Prostate gland (tissue), 2 donors: ENCODE measurements around a stretch of chr18.

DNA sequence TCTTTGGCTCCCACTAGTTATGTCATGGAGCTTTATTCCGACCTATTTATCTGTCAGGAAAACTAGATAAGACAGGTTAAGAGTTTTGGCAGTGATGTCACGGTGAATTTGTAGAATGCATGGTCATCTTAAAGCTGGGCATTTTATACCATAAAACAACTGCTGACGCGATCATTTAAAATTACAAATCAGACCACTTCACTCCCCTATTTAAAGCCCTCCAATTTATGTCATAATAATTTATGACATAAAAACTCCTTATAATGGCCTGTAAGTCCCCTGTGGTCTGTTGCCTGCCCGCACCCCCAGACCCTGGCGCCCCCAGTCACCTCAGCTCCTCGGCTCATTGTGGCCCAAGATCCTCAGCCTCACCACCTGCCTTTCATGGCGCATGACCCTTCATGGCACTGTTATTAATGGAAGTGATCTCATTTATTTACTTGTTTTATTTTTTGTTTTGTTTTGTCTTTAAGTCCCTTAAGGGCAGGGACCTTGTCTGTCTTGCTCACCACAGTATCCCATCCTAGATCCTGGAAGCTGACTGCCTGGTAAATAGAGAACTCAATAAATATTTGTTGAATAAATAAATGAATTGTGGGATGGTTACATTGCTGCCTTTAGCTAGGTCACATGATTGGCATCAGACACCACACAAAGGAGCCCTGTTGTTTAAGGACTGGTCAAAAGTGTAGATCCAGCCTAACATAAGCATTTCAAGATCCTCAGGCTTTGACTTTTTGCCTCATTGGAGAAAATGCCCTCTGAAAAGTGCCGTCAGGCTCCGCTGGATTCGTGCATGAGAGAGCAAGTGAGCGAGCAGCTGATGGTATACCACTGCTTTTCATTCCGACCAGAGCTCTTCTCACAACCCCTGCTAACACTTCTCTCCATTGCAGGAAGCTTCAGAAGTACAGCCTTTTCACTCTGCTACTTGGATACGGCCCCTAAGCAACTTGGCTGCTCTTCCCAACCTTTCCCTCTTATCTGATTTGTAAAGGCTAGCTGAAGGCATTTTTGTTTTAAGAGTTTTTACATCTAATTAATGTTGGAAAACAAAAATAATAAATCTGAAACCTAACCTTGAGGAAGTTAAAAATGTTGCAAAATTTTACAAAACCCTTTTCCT, 1.1 kb upstream of the ZNF24 start:
- PRO-cap: bidirectional peak, plus-strand start at position 683 of the sequence, minus-strand start at position 539 of the sequence
- RAMPAGE, long total RNA, 2 experiments: no peak in any of the 2 experiments

DNA sequence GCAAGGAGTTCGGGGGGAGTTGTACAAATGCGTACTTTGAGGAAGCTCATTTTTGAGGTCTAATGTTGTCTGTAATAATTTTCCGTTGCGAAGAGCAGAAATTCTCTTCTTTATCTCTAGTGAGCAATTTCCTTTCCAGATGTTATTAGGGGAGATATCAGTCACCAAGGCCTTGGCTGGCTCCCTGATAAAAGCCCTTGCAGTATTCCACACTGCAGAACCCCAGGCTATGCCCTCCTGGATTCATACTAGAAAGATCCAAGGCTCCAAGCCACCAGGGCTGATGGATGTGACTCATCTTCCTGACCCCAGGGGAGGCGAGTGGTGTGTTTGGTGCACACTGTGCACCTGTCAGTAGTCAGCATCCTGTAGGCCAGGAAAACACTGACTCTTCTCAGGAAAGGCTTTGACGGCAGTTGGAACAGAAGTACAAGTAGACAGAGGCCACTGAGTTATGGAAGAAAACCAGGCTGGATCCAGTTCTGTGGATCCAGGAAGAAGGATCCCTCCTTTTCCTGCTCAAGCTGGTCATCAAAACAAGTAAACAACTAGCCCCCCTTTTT, 34.6 kb downstream of the INO80C start:
- PRO-cap: no peak
- RAMPAGE, long total RNA, 2 experiments: no peak in any of the 2 experiments

- PRO-cap: no peak
- RAMPAGE, long total RNA, 2 experiments: no peak in any of the 2 experiments
Observed at GRCh38 chr18:35477922-35478980, 19.5 kb downstream of the INO80C start.

GRCh38 chr18:35491168-35492082, 6.3 kb downstream of the INO80C start:
- PRO-cap: no peak
- RAMPAGE, long total RNA, 2 experiments: no peak in any of the 2 experiments

GRCh38 chr18:35496669-35497468, 891 bp downstream of the INO80C start:
- PRO-cap: no peak
- RAMPAGE, long total RNA, 2 experiments: no peak in any of the 2 experiments

DNA sequence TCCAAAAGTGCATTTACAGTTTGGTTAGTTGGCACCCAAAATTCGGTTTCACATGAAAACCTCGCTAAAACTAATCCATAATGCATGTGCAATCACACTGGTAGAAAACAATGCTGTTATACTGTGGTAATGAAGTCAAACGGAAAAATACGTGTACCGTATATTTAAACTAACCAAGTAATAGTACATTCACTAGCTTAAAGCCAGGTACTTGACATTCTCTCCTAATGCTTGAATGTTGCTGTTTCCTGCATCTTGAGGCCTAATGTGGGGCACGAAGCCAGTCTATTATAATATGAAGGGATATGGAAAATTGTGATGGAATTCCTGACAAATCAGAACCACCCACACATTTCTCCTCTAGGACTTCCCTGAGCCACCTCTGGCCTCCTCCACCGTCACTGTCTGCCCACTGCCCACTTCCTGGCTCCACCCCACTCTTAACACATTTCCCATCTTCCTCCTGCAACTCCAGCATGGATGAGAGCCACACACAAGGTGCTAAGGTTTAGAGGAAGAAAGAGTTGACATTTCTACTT, 18.9 kb upstream of the INO80C start:
- PRO-cap: no peak
- RAMPAGE, long total RNA, 2 experiments: no peak in any of the 2 experiments

GRCh38 chr18:35610079-35610686, 28.6 kb downstream of the GALNT1 start:
- PRO-cap: no peak
- RAMPAGE, long total RNA, 2 experiments: no peak in any of the 2 experiments

DNA sequence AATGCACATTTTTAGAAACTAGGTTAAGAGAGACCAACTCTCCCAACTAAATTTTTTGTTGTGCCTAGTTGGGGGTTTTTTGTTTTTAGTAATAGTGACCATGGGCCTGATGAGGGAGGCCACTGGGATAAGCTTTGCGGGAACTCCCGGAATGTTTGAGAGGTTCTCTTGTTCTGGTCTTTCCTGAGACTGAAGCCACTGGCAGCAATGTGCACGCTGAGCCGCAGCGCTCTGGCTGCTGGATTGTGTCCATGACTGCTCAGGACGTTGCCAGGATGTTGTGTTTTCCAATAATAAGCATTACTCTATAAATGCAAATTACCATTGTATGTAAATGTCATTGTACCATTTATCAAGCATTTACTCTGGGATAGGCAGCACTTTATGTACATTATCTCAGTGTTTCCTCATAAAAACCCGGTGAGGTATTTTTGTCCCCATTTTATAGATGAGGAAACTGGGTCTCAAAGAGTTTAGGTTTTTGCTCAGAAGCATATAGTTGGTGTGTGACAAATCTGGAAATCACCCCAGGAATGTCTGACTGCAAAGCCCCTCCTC, 126.2 kb downstream of the GALNT1 start:
- PRO-cap: no peak
- RAMPAGE, long total RNA, 2 experiments: no peak in any of the 2 experiments

DNA sequence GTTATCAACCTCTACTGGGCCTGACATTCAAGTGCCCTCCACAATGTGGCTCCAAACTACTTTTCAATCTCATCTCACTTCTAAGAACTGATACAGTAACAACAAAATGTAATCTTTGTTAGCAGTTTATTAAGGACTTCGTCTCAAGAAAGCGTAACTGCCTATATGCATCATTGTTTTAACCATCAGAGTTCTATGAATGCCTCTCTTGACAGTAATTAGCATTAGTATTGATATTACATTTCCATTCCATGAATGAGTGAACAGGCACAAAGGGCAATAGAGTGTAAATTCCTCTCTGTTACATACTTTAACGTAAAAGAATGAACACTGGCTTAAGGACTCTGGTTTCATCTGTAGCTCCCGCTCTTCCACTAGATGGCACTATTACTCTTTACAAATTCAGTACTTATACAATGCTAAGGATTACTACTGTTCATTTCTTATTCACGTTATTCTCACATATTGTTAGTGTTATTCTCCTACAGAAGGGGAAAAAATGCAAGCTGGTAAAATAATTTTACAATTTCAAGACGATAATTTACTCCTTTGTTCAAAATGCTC, 45.1 kb downstream of the C18orf21 start:
- PRO-cap: no peak
- RAMPAGE, long total RNA, 2 experiments: no peak in any of the 2 experiments

GRCh38 chr18:36160822-36161340, 26.4 kb upstream of the MOCOS start:
- PRO-cap: no peak
- RAMPAGE, long total RNA, 2 experiments: no peak in any of the 2 experiments

GRCh38 chr18:36176558-36177378, 10.5 kb upstream of the MOCOS start:
- PRO-cap: no peak
- RAMPAGE, long total RNA, 2 experiments: no peak in any of the 2 experiments

GRCh38 chr18:36219542-36219900, 32.2 kb downstream of the MOCOS start:
- PRO-cap: no peak
- RAMPAGE, long total RNA, 2 experiments: no peak in any of the 2 experiments

GRCh38 chr18:36295886-36296311, 1.6 kb upstream of the FHOD3 start:
- PRO-cap: unidirectional peak, plus-strand start at chr18:36296251
- RAMPAGE, long total RNA, 2 experiments: no peak in any of the 2 experiments

DNA sequence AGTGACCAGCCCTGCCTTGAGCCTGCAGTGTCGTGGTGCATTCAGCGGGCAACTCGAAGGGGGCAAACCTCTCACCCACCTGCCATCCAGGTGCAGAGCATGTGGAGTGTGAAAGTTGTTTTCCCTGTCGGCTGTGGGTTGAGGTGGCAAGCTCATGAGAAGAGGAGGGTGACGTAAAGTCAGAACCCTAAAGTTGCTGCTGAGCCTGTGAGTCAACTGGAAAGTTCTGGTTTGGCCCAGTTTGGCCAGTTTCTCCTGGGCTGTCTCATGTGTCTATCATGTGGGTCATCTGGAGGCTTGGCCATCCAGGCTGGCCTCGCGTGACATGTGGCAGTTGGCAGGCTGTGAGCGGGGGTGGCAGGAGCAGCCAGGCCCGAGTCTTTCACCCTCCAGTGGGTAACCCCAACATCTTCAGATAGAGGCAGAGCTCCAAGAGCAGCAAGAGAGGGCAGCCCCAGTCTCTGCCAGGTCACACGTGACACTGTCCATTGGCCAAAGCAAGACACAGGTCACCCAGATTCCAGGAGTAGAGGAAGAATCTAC, 51.4 kb downstream of the FHOD3 start:
- PRO-cap: no peak
- RAMPAGE, long total RNA, 2 experiments: no peak in any of the 2 experiments

- PRO-cap: unidirectional peak, minus-strand start at chr18:36628918
- RAMPAGE, long total RNA, 2 experiments: no peak in any of the 2 experiments
Observed at GRCh38 chr18:36628703-36629271, 200.0 kb downstream of the TPGS2 start.

- PRO-cap: bidirectional peak, plus-strand start at chr18:36724806, minus-strand start at chr18:36724614
- RAMPAGE, long total RNA, 2 experiments: no peak in any of the 2 experiments
Observed at GRCh38 chr18:36724391-36725206, 104.2 kb downstream of the TPGS2 start.

- PRO-cap: no peak
- RAMPAGE, long total RNA, 2 experiments: no peak in any of the 2 experiments
Observed at GRCh38 chr18:36829318-36829626, 345 bp downstream of the KIAA1328 start.

GRCh38 chr18:36829627-36830149, 761 bp downstream of the KIAA1328 start:
- PRO-cap: unidirectional peak, minus-strand start at chr18:36829853
- RAMPAGE, long total RNA, 2 experiments: no peak in any of the 2 experiments

- PRO-cap: no peak
- RAMPAGE, long total RNA, 2 experiments: no peak in any of the 2 experiments
Observed at GRCh38 chr18:37452916-37453426, 112.6 kb downstream of the CELF4 start.

DNA sequence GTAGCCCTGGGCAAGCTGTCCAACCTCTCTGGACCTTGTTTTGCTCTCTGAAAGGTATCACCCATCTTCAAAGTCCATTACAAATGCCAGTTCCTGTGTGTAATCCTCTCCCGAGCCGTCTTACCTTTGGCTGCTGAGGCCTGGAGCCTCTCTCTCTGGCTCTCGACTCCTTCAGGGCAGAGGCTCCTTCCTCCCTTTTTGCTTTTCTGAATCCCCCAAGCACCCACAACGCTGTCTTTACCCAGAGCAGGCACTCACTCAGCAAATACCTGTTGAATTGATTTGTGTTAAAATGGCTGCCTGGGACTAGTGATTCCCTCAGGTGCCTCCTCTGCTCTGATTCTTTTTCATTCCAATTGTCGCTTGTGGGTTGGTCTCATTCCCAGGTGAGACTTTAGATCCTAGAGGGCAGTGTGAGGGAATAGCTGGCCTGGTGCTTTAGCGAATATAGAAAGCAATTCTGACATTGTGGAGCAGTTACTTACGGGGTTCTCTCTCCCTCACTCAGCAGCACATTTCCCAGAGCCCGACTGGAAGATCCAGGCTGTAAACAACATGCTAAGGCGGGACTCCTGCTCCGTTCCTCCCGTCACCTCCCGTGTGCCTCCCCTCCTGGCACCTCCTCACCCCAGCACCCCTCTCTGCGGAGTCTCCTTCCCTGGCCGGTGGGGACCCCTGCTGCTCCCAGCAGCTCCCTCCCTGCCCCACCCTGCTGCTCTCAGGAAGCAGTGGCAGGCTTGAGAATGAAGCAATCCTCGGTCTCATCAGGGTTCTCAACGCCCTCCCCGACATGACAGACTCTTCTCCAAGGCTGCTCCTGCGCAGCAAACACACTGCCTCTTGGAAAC, 27.1 kb downstream of the CELF4 start:
- PRO-cap: no peak
- RAMPAGE, long total RNA, 2 experiments: no peak in any of the 2 experiments